SK-N-DZ (cell line): Measurements from ENCODE around the genes MORF4L2, ZCCHC18, RADX, TBC1D8B and NCBP2L.

GRCh38 chrX:103377392-103378150 lies 1.2 kb downstream of the BEX3 start:
RAMPAGE:
- cytosol, long total RNA, result no peak
- nucleus, long total RNA, result no peak

GRCh38 chrX:103675789-103676598 lies 10.5 kb downstream of the MORF4L2 start:
RAMPAGE:
- cytosol, long total RNA, result no peak
- nucleus, long total RNA, result no peak

DNA sequence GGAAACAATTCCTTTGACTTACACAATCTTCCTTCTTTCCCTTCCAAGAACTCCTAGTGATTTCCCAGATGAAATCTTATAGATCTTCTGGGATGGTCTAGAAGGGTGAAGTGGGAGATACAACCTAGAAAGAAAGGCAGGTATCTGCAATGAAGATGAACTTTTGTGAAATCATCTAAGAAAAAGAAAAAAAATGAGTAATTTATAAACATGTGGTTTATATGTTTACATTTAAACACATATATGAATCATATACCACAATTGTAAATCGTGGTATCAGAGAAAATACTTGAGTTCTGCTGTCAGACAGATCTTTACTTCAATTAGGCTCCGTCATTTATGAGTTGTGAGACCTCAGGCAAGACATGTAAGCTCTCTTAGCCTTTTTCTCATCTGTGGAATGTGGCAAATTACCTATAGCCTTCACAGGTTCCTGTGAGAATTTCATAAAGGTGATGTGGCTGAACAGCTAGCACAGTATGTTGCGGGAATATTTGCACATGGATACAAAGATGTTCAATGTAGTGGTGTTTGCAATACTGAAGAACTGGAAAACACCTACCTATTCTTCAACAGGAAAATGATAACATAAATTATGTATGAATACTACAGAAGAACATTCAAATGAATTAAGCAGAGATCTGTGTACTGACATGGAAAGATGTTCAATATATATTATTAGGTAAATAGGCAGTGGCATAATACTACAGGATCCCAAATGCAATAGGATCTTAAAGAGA lies 7.9 kb downstream of the MORF4L2 start:
RAMPAGE:
- cytosol, long total RNA, result no peak
- nucleus, long total RNA, result no peak

DNA sequence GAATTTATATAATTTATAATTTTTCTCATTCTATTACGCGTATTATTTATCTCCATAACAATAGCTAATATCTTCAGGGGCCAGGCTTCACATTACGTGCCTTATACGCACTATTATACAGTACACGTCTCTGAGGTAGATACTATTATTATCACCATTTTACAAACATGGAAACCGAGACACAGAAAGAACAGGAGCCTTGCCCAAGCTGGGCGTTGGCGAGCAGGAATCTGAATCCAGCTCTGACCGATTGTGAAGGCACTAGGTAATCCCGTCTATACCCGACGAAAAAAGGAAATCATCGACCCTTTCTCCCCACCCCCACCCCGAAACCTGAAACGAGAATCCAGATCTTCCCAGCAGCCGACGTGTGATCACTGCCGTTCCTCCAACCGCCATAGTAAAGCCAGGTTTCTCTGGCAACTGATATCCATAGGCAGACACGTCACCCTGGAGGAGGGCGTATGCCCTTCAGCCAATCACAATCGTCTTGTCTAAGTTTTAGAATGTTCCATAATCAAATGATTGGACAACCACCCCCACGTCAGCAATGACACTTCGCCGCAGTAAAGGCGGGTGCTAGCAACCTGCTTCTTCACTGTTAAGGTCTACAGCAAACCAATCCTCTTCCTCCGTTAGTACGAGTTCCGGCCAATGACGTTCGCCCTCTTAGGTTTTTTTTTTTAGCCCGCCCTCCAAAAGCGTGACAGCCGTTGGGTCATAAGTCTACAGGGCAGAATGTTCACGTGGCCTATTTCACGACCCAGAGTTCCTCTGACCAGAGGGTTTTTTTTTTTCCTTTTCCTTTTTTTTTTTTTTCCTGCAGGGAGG lies at the start of gene MORF4L2:
TSS of gene MORF4L2 (minus strand) at position 402 of the 831 bp plus-strand sequence.
RAMPAGE:
- cytosol, long total RNA, result start-site peak on the minus strand centred at position 390 of the sequence, 28 bp wide, 2,009 and 1,879 reads in 2 replicates
- nucleus, long total RNA, result start-site peak on the minus strand centred at position 404 of the sequence, 10 bp wide, 628 and 115 reads in 2 replicates

RAMPAGE:
- cytosol, long total RNA, result start-site peak on the plus strand at chrX:104112525-104112562, 93 and 79 reads in 2 replicates
- nucleus, long total RNA, result no peak
Observed at GRCh38 chrX:104112127-104113117, at the start of gene ZCCHC18. ZCCHC18 (plus strand) TSS chrX:104112523.

GRCh38 chrX:104140093-104140556 lies 16.7 kb downstream of the SLC25A53 start:
RAMPAGE:
- cytosol, long total RNA, result no peak
- nucleus, long total RNA, result no peak

RAMPAGE:
- cytosol, long total RNA, result no peak
- nucleus, long total RNA, result no peak
Observed at GRCh38 chrX:105449827-105450147, 229.3 kb upstream of the TEX13A start.

RAMPAGE:
- cytosol, long total RNA, result no peak
- nucleus, long total RNA, result no peak
Observed at GRCh38 chrX:106159947-106160249, 8.2 kb upstream of the PWWP3B start.

GRCh38 chrX:106177086-106177682 lies 9.1 kb downstream of the PWWP3B start:
RAMPAGE:
- cytosol, long total RNA, result no peak
- nucleus, long total RNA, result no peak

DNA sequence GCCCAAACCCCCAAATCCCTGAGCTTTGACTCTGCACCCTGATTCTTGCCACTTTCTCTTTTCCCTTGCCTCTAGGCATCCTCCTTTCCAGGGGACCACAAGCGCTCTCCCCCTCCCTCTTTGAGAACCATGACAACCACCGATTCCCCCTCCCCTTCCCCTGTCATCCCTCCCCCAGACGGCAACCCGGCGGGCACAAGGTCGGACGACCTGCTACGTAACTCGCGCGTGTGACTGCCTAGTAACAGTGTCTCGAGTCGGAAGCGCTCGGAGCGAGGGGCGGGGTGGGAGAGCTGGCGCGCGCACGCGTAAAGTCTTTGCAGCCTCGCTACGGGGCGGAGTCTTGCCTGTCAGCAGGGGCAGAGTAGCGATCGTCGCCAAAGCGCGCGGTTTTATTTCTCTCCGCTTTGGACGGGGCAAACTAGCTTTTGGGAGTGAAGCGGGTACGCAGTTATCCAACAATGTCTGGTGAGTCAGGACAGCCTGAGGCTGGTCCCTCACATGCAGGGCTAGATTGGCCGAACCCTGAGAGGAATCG lies at the start of gene RADX:
TSS of gene RADX (plus strand) at position 359 of the 538 bp plus-strand sequence.
RAMPAGE:
- cytosol, long total RNA, result no peak
- nucleus, long total RNA, result no peak

DNA sequence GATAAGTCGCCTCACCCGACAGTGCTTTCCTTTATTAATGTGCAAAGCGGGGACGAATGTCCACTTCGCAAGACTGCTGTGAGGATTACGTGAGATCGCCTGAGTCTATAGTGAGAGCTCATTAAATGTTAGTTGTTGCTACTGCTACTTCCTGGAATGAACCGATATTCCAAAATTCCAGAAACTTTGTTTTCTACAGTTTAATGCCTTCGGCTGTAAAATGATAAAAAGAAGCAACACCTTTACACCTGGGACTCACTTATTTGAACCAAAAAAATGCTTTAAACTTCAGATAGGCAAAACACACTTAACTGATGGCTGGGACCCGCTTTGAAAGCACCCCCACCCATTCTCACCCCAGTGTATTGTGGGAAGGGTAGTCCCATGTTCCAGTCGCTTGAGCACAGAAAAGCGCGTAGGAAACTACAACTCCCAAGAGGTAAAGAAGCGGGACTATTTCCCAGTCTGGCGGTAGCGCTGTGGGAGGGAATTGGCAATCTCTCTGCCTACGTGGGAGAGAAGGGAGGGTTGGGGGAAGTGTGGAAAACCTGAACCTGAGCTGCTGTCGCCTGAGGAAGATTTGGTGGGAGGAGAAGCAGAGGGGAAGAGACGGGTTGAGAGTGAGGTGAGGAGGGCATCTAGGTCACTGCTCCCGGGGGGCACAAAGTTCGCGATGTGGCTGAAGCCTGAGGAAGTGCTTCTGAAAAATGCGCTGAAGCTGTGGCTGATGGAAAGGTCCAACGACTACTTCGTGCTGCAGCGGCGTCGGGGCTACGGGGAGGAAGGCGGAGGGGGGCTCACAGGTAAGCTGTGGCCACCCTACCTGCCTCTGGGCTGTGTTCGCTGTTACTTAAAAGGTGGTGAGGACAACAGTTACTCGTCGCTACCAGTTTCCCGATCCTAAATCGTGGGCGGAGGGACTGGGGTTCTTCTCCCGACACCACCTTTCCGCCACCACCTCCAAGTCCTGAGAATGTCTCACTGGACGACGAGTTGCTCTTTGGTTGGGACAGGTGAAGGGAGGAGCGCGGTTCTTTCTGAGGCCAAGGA lies at the start of gene TBC1D8B:
TSS of gene TBC1D8B (plus strand) at position 493 of the 1,050 bp plus-strand sequence.
RAMPAGE:
- cytosol, long total RNA, result no peak
- nucleus, long total RNA, result no peak

RAMPAGE:
- cytosol, long total RNA, result no peak
- nucleus, long total RNA, result no peak
Observed at GRCh38 chrX:107730364-107731691, 44.8 kb downstream of the TSC22D3 start.

RAMPAGE:
- cytosol, long total RNA, result no peak
- nucleus, long total RNA, result no peak
Observed at GRCh38 chrX:107777642-107777956, at the start of gene NCBP2L. NCBP2L (plus strand) TSS chrX:107777733.

DNA sequence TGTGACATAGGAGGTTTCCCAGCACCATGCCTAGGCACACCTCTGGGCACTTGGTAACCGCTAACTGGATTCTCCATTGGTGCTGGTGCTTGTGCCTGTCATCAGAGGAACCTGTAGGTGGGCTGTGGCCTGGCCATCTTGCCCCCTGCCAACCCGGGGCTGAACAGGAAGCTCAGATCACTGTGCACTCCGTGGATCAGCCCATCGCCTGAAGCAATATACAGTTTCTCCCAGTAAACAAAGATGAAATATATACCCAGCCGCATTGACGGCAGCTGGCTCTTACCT lies 19.1 kb upstream of the TEX13B start:
RAMPAGE:
- cytosol, long total RNA, result no peak
- nucleus, long total RNA, result no peak

DNA sequence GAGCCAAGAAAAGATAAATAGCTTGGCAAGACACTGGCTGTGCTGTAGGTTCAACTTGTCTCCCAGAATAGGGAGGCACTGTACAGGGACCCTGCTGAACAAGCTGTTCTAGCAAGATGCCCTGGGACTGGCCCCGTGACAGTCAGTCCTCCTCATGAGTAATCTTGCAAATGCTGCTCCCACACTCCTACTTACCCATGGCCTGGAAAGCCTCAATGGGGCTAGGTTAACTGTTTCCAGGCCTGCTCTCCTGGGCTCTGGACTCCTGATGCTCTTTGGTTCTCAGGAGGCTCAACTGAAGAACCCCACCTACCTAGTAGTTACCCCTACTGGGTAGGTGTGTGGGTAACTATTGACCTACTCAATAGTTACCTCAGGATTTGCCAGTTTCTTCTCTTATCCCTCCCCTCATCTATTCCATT lies 106.9 kb downstream of the ATG4A start:
RAMPAGE:
- cytosol, long total RNA, result no peak
- nucleus, long total RNA, result no peak

GRCh38 chrX:108738377-108738576 lies 1.9 kb upstream of the IRS4 start:
RAMPAGE:
- cytosol, long total RNA, result no peak
- nucleus, long total RNA, result no peak

GRCh38 chrX:109099816-109100346 lies 363.5 kb upstream of the IRS4 start:
RAMPAGE:
- cytosol, long total RNA, result no peak
- nucleus, long total RNA, result no peak

DNA sequence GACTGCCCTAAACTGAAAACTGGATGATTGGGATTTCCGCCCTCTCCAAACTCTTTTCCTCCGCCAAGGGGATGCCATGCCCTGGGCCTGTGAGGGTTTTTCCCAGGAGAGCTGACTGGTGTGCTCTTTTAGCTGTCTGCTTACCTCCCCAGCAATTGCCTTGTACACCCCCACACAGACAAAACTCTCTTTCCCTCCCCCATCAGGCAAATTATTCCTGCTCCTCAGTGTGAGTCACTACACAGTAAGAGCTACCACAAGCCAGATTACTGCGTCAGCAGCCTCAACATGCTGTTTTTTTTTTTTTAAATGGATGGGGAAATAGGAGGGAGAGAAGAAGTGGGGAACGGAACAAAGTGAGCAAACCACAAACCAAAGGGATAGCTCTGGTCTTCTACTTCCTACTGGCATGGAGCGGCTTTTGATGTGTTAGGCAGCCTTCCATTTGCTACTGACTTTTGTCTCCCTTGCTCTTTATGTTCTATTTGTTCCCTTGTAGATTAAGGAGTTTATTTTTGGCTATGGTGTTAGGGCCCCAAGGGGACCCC lies 107.5 kb upstream of the ACSL4 start:
RAMPAGE:
- cytosol, long total RNA, result no peak
- nucleus, long total RNA, result no peak

DNA sequence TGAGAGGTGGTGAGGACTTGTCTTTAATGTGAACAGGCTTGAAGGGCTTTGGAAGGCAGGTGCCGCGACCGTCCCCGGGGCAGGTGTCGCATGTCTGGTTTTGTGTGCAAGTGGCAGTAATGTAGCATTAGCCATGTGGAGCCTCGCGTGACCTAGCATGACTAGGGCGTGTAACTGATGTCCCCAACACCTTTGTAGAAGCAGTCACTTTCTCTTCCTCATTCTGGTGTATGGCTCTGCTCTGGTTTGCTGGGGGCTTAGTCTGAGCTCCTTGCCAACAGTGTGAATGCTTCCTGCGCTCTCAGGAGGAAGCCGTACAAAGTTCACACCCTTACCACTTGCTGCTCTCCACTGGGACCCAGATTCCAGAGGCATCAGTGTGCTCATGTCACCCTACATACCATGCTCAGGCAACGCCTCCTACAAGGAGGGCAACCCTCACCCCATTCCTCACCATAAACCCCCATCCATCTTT lies 145.6 kb downstream of the AMMECR1 start:
RAMPAGE:
- cytosol, long total RNA, result no peak
- nucleus, long total RNA, result no peak

RAMPAGE:
- cytosol, long total RNA, result no peak
- nucleus, long total RNA, result no peak
Observed at GRCh38 chrX:110945270-110945635, 149.6 kb upstream of the CHRDL1 start.